ENCODE measurements around the genes PRICKLE1 and DBX2.

DNA sequence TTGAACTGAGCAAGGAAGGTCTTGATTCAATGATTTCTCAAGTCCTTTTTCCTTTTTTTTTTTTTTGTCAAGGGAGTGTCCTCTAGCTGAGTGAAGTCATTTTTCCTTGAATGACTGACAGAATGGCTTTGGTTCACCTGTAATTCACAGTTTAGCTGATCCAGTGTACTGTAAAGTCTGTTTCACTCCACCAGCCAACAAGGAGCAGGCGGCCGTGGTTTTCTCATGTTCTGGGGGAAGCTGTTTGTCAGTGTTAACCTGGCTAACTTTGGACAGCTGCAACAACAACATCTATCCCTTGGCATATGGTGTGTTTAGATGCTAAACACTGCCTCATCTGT, 50.1 kb upstream of the SLC2A13 start:
- RRBS, result no CpG with 5 or more reads among the region's 2 CpGs

DNA sequence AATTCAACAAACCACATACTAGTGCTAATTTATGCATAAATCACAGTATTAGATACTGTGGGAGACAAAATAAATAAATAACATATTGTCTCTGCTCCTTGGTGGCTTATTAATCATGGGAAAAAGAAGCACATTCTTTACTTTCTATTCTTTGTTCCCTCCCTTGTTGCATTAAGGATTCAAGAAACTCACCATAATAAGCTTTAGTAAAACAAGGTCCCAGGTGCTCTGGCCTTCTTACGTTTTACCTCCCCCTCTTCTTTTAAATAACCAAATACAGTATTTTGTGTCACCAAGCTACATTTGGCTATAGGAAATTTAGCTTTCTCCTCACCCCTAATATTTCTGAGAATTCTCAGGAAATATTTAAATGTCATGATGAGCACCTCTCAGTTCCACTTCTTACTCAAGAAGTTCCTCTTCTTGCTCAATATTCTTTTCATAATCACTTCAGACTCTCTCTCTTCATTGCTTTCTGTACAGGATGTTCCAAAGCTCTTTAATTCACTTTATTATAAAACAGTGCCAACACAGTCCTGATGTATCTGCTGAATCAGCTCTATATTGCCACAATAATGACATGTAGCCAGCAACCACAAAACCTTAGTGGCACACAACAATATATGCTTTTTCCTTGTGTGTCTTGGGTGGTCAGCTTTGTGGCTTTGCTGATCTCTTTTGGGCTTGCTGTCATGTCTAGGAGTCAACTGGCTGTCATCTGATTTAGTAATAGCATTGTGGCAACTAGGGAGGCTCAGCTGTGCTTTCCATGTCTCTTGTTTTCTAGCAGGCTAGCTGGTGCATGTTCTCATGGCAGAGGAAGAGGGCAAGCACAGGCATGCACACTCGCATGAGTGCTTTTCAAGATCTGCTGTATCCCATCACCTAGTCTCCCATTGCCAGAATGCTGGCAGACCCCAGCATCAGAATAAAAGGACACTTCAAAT, 52.6 kb upstream of the SLC2A13 start:
- RRBS, result no CpG with 5 or more reads among the region's 2 CpGs

DNA sequence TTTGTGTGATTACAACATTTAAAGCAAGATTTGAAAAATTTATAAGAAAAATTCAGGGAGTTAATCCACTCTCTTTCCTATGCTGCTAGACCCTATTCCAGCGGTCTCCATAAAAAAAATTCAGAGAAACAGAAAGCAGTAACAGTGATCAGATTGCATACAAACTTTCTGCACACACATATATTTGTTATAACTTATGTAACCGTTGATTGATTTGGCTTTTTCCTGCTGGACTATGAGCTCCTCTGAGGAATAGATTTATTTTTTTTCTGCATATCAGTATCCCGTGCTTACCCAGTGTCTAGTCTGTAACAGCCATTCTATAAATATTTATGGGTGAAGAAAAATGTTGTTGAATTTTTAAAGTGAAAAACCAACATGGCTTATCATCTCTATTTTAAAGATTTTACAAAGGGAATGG, 68.2 kb downstream of the LRRK2 start:
- RRBS, result no CpG with 5 or more reads among the region's 3 CpGs

DNA sequence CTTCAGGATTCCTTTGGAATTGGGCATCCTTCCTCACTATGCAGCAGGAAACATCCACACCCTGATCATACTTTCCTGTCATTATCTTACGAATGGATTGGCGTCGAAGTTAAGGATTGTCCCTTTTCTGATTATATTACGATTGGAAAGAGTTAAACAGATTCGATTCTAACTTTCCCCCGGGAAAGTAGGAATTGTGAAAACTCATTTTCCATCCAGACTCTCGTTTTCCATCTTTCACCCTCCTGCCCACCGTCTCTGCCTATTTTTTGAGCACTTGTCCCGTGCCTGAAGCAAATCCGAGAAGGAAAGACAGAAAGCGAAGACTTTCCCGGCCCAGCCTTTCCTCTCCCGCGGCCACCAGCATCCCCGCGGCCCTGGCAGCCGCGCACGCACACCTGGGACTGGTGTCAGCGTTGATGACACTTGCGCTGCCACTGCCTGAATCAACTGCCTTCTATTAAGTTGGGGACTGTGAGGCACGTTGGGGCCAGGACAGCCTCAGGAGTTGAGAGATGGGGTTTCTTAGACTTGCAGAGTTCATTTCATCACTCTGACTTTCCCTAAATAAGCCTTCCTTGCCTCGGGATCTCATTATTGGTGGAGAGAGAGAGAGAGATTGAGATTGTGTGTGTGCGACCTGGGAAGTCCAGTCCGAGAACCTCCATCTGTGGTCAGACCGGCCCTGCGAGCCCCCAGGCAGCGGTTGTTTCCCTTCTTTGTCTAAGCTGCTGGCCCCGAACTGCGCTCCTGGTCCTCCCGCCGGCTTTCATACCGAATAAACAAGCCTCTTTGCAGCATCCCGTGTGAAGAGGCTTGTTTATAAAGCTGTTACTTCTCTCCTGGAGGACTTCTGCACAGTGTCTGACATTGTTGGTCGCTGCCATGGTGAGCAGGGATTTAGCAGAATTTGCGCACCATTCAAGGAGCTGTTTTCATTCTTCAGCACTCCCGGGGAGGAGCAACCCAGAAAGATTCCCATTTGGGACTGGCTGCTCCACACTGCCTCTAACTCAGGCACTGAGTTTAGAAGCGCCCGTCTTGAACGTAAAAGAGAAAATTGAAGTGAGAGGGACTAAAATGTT, 1.4 kb downstream of the PDZRN4 start:
- RRBS, result 3% methylated on average over 4 of the region's 40 CpGs

- RRBS, result no CpG with 5 or more reads among the region's 3 CpGs
These were observed 14.8 kb downstream of the PDZRN4 start for GRCh38 chr12:41202623-41203555.

GRCh38 chr12:41331605-41332282, 143.6 kb downstream of the PDZRN4 start:
- RRBS, result no CpG with 5 or more reads among the region's 6 CpGs

DNA sequence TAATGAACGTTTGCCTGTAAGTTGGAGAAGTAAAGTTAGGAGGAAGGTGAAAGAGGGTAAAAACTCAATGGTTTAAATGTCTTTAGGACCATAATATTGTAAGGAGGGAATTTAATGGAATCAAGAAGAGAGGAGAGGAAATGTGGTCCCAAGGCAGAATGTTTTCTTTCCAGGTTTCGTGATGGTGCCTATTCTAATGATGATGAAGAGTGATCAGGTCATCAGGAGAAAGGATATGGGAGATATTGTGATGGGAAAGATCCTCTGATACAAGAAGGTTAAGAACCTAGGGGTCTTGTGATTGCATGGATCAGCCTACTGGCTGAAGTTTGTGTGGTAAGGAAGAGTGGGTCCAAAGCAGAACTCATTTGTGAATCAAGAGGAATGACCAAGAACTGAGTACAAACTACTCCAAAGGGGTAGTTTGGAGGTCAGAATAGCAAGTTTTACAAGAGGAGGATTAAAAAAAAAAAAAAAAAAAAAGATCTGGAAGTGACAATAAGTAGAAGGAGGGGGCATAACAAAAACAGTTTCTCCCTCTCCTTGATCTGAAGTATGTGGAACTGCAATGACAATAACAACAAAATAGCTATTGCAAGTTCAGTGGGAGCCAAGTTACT, 144.3 kb downstream of the PDZRN4 start:
- RRBS, result no CpG with 5 or more reads among the region's 2 CpGs

DNA sequence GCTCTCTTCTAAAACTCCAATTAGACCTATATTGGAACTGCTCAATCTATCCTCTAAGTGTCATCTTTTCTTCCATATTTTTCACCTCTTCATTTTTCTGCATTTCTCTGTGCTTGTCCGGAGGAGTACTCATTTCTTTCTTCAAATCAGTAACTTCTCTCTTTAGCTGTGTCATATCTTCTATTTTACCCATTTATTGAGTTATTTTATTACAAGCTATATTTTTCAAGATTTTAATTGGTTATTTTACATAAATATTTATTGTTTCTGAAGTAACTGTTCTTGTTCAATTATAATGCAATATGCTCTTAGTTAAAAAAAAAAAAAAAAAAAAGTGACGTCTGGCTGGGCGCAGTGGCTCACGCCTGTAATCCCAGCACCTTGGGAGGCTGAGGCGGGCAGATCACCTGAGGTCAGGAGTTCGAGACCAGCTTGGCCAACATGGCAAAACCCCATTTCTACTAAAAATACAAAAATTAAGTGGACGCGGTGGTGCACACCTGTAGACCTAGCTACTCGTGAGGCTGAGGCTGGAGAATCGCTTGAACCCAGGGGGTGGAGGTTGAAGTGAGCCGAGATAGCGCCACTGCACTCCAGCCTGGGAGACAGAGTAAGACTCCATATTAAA, 31.9 kb downstream of the YAF2 start:
- RRBS, result no CpG with 5 or more reads among the region's 12 CpGs

GRCh38 chr12:42364688-42365046, 38.7 kb downstream of the PPHLN1 start:
- RRBS, result no CpG with 5 or more reads among the region's 9 CpGs

- RRBS, result 3% methylated on average over 43 of the region's 65 CpGs
These were observed 106.2 kb downstream of the PRICKLE1 start for GRCh38 chr12:42483312-42483877.

DNA sequence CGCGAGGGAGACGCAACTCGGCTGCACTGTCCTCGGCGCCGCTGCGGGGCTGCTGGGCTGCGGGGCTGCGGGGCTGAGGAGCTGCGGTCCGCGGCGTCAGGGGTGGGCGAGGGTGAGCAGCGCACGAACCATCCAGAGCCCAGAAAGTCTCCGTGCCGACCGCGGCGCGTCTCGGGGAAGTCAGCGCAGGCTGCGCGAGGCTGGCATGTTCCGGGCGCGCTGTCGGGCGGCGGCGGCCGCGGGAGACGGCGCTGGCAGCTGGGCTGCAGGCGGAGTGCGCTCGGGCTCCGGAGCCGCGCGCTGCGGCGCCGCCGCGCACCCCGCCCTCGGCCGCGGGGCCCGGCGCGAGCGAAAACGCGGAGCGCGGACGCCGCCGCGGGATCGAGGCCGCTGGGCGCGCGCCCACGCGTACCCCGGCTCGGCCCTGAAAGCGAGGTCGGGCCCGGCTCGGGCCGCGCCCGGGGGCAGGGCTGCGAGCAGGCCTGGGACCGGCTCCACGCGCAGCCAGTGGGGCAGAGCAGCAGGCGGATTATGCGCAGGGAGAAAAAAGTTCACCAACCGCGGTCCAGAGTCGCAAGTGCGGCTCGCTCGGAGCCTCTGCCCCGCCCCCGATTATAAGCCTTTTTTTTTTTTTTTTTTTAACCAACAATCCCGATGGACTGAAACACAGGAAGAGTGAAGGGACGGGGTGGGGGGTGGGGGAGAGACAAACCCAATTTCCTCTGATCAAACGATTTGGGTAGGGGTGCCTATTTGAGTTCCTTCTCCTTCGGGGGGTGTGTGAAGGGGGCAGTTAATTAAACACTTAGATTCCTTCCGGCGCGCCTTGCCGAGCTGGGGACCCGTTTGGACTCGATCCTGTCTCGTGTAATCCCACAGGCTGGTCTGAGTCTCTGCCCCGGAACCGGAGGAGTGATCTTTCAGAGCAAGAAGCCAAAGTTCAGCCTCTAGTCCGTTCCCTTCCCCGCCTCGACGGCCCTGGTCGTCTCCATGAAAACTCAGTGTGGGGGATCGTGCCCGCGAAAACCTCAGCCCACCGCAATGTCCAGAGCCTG, at the start of gene PRICKLE1:
Gene PRICKLE1 (minus strand): TSS at position 278 of the 1,055 bp plus-strand sequence.
- RRBS, result 2% methylated on average over 50 of the region's 118 CpGs

GRCh38 chr12:42885761-42886179, 296.2 kb upstream of the PRICKLE1 start:
- RRBS, result no CpG with 5 or more reads among the region's 2 CpGs

DNA sequence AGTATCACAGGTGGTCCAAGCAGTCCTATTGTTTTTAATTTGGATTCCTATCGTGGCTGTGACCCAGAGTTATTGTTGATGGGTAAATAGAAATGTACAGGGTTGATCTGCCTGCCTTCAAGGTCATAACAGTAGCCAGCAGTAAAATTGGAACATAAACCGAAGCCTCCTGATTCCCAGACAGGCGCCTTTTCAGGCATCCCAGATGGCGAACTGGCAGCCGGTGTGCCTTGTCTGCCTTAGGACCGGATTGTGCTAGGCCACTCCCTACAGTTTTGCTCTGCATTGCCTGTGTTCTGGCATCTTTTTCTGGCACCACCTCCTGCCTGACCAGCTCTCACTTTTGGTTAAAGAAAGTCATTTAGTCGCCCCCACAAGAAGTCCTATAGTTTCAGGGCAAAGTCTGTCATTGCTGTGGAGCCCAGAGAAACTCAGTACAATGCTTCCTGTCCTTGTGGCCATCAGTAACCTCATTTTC, 22.3 kb downstream of the TMEM117 start:
- RRBS, result no CpG with 5 or more reads among the region's 7 CpGs

DNA sequence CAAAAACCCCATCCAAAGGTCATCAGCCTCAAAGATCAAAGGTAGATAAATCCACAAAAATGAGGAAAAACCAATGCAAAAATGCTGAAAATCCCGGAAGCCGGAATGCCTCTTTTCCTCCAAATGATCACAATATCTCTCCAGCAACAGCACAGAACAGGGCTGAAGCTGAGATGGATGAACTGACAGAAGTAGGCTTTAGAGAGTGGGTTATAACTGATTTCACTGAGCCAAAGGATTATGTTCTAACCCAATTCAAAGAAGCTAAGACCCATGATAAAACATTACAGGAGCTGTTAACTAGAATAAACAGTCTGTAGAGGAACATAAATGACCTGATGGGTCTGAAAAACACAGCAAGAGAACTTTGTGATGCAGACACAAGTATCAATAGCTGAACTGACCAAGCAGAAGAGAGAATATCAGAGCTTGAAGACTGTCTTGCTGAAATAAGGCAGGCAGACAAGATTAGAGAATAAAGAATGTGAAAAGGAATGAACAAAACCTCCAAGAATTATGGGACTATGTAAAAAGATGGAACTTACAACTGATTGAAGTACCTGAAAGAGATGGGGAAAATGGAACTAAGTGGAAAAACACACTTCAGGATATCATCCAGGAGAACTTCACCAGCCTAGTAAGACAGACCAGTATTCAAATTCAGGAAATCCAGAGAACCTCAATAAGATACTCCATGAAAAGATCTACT, 116.4 kb downstream of the TMEM117 start:
- RRBS, result no CpG with 5 or more reads among the region's 2 CpGs

DNA sequence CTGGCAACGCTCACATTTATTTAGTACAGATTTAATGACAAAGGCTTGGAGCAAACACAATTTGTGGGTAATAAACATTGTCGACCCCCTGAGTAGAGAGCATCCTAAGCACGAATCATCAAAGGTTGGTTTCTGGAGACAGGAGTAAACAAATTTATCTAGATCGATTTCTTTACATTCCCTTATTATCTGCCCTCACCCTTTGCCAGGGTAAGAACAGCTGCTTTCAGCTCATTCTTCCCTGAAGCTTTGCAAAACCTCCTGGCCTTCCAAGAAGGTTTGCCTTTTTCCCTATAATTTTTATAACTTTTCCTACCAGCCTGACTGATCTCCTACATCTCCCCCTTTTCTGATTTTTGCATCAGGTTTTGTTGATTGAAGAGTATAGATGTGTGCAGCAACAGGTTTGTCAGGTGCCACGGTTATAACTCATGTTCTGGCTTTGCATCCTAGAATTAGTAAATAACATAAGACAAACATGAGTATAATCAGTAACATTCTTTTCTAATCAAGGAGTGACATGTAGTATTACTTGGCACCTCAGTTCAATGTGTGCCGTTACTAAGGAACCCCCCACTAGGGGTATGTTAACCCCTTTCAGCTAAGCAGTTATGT, 140.6 kb downstream of the TMEM117 start:
- RRBS, result no CpG with 5 or more reads among the region's 6 CpGs

DNA sequence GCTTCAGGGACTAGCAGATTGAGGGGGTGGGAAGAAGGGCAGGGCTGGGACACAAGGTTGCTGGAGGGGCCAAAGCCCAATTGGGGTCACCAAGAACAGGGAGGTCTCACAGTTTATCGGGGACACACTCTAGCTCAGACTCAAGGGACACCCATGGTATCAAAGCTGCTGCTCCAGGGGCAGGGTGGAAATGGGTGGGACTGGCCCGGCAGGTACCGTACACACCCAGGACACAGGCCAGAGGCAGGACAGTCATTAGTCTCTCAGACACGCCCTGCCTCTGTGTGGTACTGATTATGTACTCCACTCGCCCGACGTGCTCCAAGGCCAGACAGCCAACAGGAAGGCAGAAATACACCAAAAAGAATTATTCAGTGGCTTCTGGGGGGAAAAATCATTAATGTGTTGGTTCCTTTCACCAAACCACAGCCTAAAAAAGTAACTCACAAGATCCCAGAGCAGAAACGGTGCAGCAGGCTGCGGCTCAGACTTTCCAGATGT, 41.1 kb downstream of the NELL2 start:
- RRBS, result no CpG with 5 or more reads among the region's 9 CpGs

GRCh38 chr12:44875368-44875920, 671 bp downstream of the NELL2 start:
- RRBS, result no CpG with 5 or more reads among the region's 25 CpGs

- RRBS, result 3% methylated on average over 46 of the region's 83 CpGs
These were observed at the start of gene DBX2 for GRCh38 chr12:45050737-45051610. DBX2 (minus strand) TSS chr12:45051099.

DNA sequence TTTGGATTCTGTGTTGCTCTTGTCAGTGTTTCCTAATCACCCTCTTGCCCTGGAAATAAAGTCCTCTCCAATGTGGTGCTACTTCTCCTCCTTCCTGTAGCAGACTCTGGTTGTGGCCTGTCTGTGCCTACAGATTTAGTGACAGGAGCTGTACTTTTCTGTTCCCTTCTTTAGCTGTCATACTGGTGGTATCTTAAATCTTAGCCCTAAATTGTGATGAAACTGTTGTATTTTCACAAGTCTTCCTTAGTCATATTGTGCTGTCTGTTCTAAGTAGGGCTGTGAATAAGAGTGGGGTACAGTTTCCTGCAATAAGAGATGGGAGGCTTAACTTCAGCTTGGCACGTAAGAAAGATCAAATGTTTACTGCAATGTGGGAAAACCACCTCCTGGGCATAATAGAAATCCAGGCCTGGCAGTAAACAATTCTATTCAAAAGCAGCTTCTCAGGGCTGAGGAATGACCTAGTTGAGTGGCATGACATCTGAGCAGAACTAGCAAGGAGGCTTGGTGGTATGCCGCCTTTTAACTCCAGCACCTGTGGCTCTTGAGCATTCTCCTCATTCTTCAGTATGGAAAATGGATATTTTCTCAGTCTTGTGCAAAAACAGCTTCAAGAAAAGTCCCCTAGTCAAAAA, 19.3 kb downstream of the ANO6 start:
- RRBS, result no CpG with 5 or more reads among the region's 2 CpGs

Data from epidermal melanocyte (primary cell).